Cerebral cortex (tissue), 2 donors: Measurements from ENCODE around the genes AP2A2 and MOB2.

DNA sequence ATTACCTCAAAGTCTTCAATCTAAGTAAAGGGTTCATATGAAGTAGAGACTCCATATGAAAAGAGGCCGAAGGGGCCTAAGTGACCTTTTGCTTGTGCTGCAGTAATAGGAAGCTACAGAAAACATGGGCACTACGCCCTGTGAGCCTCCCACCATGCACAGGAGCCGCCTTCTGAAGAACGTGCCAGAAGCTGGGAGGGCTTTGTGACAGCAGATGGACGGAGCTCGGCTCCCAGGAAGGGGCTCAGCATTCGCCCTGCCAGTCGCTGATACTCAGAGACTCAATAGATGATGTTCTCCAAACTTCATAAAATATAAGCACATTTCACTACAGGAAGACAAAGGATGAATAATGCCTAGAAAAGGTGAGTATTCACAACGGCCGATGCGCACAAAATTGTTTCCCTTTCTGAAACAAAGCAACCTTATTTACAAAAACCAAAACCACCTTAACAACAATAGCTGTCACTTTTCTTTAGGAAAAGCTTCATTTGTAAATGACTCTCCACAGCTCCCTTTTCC is 21.1 kb downstream of the DEAF1 start:
- PRO-cap, 2 experiments = no peak in any of the 2 experiments

DNA sequence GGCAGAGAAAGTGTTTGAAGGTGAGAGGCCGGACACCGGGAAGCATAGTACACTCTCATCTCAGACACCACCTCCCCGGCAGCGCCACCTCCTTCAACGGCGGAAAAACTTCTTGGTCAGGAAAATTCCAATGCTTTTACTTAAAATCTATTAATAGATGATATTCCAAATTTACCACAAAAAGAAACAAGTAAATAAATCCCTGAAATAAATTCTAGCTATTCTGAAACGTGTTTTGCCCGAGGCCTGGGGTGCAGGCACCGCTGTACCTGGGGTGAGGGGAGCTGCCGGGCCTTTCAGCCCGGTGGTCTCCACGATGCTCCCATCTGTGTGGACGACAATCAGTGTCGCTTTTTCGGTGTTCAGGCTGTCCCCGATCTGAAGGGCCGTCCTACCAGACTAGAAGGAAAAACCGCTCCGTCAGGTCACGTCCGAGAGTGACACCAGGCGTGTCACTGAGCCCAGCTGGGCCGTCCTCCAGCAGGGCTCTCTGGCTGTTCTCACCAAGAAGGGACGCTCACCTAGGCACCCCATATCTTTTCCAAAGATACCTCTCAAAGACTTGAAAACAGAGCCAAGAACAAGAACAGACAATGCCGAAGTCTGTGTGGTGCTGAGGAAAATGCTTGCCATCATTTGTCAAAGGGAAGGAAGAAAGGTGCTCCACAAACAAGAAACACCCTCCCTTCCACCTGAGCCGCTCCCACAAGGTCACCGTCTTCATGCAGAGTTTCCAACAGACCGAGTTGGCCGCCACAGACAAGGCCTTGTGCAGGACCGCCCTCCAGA is 6.8 kb downstream of the DEAF1 start:
- PRO-cap, 2 experiments = no peak in any of the 2 experiments

DNA sequence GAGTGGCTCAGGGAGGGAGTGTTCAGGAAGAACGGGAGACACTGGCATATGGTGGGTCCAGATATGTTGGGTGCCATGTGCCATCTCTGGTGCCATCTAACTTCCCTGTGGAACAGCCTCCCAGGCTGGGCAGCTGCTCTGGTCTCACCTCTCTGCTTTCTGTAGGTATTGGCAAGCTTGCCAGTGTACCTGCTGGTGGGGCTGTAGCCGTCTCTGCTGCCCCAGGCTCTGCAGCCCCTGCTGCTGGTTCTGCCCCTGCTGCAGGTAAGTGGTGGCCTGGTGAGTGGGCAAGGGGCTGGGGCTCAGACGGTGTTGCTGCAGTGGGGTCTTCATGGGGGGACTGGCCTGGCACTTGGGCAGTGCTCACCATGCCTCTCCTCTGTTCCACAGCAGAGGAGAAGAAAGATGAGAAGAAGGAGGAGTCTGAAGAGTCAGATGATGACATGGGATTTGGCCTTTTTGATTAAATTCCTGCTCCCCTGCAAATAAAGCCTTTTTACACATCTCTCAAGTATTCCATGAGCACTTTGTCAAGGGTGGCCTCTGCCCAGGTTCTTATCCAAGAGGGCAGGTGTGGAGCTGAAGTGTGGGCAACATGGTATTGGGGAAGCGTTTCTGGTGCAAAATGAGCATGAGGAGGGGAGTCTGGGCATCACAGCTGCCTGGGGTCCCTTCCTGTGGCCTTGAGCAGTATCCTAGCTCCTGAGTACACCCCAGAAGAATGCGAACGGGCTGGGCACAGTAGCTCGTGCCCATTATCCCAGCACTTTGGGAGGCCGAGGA is 2.8 kb downstream of the RPLP2 start:
- PRO-cap, 2 experiments = no peak in any of the 2 experiments

DNA sequence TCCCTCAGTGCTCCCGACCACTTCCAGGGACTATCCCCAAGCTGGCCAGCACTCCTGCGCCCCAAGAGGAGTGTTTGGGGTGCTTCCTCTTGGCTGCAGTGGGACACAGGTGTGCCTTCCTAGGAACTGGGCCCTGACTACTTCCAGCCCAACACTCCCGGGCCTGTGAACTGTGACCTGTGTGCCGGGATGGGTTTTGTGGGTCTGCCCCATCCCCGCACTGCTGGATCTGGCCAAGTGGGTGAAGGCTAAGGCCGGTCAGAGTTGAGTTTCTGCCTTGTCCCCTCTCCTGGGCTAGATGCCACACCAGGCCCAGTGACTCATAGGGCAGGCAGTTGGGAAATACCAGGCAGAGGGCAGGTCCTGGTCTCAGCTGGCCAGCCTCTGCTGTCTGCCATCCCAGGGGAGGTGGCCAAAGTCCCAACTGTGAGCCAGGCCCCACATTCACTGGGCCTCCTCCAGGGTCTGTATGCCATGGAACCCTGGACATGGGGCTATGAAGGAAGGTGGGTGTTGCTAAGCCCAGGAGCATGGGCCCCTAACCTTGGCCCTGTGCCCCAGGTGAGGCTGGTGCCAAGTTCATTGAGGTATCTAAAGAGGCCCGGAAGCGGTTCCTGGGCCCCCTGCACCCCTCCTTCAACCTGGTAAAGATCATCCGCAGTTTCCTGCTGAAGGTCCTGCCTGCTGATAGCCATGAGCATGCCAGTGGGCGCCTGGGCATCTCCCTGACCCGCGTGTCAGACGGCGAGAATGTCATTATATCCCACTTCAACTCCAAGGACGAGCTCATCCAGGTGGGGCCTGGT is 2.6 kb downstream of the PNPLA2 start:
- PRO-cap, 2 experiments = no peak in any of the 2 experiments

- PRO-cap, 2 experiments = no peak in any of the 2 experiments
Measured at GRCh38 chr11:910309-910525, 393 bp downstream of the CHID1 start.

DNA sequence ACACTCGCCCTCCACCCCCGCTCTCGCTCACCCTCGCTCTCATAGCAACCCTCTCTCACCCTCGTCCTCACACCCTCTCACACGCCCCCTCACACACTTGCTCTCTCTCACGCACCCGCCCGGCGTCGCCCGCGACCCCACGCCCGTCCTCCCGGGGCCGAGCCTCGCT is 200 bp downstream of the CHID1 start:
- PRO-cap, 2 experiments = no peak in any of the 2 experiments

DNA sequence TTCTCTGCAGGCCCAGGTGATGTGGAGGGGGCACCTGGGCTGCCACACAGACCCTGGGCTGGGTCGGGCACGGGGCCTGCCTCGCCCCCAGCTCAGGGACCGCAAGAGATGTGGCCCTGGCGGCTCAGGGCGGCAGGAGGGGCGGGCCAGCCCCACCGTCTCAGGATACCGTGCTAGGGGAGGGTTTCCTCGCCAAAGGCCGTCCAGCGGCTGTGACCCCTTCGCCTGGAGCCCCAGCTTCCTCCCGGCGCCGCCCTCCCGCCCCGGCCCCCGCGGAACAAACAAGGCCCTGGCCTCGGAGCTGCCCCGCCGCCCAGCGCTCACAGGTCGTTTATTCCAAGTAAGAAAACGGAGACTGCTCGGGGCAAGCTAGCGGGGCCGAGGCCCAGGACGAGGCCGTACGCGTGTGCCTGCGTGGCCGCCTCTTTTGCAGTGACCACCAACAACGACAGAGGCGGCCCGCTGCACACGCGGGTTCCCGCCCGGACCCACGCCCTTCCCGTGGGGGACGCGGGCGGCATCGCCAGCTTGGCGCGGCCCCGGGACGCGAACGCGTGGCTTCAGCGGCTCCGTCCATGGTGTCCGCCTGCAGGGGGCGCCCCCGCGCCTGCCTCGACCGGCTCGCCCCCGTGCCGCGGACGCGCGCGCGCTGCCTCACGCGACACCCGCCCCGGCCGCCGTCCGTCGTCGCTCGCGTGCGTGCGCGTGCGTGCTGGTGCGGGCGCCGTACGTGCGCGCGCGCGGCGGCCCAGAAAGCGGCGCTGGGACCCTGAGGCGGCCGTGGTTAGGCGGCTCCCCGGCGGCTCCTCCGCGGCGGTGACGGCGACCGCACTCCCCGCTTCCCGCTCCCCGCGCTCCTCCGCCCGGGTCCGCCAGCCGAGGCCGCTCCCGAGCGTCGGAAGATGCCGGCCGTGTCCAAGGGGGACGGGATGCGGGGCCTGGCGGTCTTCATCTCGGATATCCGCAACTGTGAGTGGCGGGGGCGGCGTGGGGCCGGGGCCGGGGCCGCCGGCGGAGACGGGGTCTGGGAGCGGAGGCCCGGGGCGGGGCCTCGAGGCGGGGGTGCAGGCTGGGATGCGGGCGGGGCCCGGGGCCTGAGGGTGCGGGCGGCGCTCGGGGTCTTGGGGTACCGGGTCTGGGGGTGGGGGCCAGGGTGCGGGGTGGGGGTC is at the start of gene AP2A2:
Gene AP2A2, plus strand, starts transcription at position 751 of the 1,169 bp plus-strand sequence.
- PRO-cap, 2 experiments = peak in 1 of 2 experiments; most common plus-strand start position 753 of the sequence (in 1); most common minus-strand start position 584 of the sequence (in 1)

- PRO-cap, 2 experiments = no peak in any of the 2 experiments
Measured at GRCh38 chr11:953318-953936, 27.8 kb downstream of the AP2A2 start.

DNA sequence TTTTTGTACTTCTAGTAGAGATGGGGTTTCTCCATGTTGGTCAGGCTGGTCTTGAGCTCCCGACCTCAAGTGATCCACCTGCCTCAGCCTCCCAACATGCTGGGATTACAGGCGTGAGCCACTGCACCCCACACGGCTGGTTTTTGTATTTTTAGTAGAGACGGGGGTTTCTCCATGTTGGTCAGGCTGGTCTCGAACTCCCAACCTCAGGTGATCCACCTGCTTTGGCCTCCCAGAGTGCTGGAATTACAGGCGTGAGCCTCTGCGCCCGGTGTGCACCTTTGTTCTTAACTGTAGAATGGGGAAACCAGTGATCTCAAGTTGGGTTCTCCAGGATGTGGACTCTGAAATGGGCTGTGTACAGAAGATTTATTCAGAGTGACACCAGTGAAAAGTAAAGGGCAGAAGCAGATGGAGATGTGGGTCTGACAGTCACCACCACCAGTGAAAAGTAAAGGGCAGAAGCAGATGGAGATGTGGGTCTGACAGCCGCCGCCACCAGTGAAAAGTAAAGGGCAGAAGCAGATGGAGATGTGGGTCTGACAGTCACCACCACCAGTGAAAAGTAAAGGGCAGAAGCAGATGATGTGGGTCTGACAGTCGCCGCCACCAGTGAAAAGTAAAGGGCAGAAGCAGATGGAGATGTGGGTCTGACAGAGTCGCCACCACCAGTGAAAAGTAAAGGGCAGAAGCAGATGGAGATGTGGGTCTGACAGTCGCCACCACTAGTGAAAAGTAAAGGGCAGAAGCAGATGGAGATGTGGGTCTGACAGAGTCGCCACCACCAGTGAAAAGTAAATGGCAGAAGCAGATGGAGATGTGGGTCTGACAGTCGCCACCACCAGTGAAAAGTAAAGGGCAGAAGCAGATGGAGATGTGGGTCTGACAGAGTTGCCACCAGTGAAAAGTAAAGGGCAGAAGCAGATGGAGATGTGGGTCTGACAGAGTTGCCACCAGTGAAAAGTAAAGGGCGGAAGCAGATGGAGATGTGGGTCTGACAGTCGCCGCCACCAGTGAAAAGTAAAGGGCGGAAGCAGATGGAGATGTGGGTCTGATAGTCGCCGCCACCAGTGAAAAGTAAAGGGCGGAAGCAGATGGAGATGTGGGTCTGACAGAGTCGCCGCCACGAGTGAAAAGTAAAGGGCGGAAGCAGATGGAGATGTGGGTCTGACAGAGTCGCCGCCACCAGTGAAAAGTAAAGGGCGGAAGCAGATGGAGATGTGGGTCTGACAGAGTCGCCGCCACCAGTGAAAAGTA is 35.4 kb downstream of the AP2A2 start:
- PRO-cap, 2 experiments = no peak in any of the 2 experiments

- PRO-cap, 2 experiments = no peak in any of the 2 experiments
Measured at GRCh38 chr11:1010668-1011409, 25.7 kb downstream of the MUC6 start.

DNA sequence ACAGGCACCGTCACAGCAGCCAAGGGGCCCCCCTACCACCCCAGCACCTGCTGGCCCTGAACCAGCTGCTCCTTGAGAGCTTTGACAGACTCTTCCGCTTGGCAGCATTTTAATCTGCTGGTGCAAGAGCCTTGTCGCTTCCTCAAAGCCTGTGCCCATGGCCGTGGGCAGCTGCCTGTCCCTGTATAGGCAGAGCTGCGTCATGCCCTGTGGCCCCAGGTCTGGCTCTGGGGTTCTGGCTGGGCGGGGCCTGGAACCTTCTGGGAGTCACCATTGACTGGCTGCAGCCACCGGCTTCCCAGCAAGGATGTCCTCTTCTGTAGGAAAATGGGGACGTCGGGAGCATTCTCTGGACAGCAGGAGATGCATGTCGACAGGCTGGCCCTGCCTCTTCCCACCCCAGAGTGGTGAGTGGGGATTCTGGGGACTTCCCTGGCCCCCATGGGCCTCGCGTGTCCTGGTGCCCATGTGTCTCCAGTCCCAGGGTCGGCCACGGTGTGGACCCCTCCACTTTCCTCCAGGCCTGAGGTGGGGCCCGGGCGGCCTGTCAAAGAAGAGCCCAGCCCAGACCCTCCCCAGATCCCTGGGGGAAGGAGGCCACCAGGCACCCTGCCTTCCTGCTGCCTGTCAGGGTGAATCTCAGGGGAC is 13.2 kb upstream of the MUC6 start:
- PRO-cap, 2 experiments = no peak in any of the 2 experiments

DNA sequence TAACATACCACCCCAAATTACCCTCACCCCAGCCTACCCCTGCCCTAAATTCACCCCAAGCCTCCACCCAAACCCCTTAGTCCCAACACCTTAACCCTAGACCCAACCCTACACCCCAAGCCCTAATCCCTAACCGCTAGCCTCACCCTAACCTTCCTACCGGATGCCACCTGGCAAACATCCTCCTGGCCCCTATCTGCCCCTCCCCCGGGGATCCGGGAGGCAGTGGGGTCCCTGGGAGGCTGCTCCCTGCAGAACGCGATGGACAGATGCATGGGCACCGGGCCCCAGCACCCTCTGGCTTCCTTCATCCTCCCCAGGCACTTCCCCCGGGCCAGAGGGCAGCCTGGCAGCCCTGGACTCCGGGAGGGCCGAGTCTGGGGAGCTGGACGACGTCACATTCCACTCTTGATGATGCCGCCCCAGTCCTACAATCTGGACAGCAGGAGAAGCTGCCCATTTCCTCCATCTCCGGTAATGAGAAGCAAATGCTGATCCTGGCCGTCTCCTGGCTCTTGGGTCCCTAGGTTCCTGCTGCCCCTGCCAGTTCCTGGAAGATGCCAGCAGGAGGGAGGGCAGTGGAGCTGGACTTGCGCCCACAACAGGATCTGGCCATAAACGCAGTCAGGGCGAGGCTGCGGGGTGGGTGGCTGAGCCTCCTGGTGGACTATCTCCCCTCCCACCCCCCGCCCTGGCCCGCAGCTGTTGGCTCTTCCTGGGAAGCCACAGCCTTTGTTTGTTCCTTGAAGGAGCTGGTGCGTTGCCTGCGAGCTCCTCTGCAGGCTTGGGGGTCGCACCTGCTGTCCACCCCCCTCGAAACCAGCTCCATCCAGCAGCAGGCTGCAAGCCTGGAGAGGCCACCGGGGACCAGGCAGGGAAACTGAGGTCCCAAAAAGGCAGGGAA is 17.7 kb upstream of the MUC6 start:
- PRO-cap, 2 experiments = no peak in any of the 2 experiments

GRCh38 chr11:1103176-1103900 is 54.4 kb upstream of the MUC5AC start:
- PRO-cap, 2 experiments = no peak in any of the 2 experiments

DNA sequence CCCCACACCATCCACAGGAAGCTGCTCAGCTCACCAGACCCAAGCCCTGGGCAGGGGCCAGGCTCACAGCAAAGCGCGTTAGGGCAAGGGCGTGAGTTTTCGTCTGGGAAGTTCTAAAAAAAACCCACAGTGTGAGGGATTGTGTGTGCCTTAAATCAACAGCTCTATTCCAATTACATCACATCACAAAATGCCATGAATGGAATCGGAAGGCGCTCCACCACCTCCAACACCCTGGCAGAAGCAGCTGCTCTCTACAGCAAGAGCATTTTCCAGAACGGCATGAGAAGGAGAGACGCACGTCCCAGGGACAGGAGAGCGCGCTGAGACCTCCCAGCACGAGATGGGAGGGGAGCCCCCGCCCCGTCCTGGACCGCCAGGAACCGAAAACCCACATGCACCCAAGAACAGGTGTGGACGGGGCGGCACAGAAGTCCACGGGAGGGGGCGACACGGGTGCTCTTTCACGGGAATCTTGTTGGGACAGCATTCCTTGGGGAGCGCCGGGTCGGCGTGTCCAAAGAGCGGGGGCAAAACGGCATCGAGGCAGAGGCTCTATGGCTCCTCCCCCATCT is 32.9 kb downstream of the TOLLIP start:
- PRO-cap, 2 experiments = peak in 1 of 2 experiments; most common plus-strand start position 268 of the sequence (in 1)

GRCh38 chr11:1445399-1445780 is 41.2 kb downstream of the MOB2 start:
- PRO-cap, 2 experiments = peak in 1 of 2 experiments; most common plus-strand start chr11:1445480 (in 1)

DNA sequence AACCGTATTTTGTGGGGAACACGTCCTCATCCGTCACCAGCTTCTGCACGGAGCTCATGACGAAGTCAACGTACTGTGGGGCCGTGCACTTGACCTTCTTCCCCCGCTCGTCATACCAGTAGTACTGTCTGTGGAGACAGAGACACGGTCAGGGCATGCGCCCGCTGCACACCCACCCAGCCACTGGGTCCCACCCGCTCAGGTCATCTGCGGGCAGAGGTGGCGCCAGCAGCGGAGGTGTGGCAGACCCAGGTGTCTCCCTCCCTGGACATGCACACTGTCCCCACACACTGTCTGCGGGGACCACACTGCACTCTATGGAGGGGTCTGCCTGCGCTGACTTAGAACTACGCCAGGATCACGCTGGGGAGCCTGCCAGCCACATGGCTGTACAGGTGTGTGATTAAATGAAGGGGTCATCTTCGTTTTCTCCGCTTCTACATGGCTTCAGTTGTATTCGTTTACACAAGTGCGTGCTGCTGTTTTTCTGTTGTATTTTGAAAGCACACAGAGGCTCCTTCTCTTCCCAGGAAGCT is 15.2 kb downstream of the MOB2 start:
- PRO-cap, 2 experiments = no peak in any of the 2 experiments

- PRO-cap, 2 experiments = no peak in any of the 2 experiments
Measured at GRCh38 chr11:1486479-1487377, at the start of gene MOB2. TSS of gene MOB2 (minus strand) at chr11:1486779.

DNA sequence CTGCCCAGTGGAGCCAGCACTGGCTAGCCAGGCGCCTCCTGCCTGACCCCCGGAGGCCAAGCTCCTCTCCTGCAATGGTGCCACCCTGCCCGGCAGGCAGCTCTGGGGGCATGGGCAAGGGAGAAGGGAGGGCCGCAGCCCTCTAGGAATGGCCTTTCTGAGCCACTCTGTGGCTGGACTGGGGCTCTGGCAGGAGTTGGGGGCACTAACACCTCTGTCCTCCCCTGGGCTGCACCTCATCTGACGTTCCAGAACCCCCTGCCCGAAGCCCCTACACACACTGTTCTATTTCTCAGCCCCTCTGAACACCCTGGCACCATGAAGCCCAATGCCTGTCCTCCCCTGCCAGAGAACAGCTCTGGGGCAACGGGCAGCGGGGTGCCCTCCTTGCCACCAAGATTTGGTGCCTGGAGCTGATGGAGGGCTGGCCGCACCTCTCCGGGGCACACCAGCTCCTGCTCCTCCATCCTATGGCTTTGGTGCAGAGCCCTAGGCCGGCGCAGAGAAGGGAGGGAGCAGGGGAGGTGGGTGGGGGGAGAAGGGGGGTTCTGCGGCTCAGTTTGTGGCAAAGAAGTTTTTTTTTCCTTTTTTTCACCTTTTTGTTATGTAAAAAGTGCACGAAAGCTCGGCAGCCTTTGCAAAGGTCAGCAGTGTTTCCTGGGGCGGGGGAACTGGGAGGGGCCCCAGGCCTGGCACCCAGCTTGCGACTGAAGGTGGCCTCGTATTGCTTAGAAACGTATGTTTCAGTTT is 16.3 kb downstream of the DUSP8 start:
- PRO-cap, 2 experiments = no peak in any of the 2 experiments

DNA sequence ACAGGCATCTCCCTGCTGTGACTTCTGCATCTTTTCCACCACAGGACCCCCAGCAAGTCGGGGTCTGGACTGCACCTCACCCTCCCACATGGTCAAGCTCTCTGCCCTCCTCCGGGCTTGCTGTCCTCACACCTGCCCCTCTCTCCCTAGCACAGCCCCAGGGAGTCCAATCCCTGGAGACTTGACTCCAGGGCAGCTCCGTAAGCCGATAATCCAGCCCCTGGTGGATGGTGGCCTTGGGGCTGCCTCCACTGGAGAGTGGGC is 5.9 kb downstream of the DUSP8 start:
- PRO-cap, 2 experiments = no peak in any of the 2 experiments

GRCh38 chr11:1570082-1570543 is 2.0 kb downstream of the DUSP8 start:
- PRO-cap, 2 experiments = no peak in any of the 2 experiments